Ureter (tissue), 1 donor: ENCODE measurements around the gene PPARD.

GRCh38 chr6:34642337-34642714, 54.2 kb downstream of the ILRUN start:
- PRO-cap, result no peak

DNA sequence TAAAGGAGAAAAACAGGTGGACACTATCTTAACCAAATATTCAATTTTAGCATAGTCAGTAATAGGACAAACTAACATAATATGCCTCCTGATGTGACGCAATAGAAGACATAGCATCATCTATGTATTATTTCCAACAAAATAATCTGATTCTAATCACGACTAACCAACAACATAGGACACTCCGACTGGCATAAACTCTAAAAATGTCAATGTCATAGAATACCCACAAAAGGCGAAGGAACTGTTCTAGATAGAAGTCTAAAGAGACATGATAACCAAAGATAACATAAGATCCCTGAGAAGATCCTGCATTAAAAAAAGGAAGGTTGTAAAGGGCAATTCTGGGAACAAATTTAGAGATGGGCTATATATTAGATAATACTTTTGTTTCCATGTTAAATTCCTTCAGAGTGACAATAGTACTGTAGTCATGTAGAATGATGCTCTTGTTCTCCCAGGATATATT, 28.9 kb downstream of the ILRUN start:
- PRO-cap, result no peak

DNA sequence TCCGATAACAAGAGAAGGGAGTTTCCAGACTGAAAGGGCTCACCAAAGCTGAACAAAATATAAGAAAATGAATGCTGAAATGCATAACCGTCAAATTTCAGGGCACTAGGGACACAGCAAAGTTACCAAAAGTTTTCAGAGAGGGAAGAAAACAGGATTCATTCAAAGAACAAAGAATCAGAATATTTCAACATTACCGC, 23.8 kb downstream of the ILRUN start:
- PRO-cap, result no peak

DNA sequence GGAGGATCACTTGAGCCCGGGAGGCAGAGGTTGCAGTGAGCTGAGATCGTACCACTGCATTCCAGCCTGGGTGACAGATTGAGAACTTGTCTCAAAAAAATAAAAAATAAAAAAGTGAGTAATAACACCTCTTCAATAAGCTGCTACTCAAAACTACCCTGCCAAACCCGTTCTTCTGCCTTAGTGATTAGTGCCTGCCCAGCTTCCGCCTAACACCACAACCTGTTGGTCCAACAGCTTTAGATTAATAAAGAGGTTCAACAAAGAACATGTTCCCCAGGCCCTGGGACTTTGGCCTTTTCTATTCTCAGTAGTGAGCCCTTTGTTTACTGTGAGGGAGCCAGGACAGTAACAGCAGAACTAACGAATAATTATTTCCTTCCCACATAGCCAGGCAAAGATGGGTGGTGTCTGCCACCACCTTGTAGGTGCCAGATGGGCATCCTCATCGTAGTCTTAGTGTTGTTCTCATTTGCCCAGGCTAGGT, 11.5 kb upstream of the SNRPC start:
- PRO-cap, result no peak

DNA sequence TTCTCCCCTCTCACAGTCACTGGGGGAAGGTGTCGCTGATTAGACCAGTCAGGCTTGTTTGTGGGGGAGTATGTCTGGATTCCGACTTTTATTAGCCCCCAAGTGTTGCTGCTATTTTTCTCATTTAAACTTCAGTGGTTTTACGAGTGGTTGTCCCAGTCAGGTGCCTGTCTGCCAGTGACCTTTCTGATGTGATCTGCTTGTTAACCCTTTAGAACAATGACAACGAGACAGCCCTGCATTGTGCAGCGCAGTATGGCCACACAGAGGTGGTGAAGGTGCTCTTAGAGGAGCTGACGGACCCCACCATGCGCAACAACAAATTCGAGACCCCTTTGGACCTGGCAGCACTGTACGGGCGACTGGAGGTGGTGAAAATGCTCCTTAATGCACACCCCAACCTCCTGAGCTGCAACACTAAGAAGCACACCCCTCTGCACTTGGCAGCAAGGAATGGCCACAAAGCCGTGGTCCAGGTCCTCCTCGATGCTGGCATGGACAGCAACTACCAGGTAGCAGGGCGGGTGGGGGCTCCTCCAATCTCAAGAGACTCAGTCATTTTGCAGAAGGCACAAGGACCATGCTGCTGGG, 92.5 kb downstream of the ANKS1A start:
- PRO-cap, result no peak

DNA sequence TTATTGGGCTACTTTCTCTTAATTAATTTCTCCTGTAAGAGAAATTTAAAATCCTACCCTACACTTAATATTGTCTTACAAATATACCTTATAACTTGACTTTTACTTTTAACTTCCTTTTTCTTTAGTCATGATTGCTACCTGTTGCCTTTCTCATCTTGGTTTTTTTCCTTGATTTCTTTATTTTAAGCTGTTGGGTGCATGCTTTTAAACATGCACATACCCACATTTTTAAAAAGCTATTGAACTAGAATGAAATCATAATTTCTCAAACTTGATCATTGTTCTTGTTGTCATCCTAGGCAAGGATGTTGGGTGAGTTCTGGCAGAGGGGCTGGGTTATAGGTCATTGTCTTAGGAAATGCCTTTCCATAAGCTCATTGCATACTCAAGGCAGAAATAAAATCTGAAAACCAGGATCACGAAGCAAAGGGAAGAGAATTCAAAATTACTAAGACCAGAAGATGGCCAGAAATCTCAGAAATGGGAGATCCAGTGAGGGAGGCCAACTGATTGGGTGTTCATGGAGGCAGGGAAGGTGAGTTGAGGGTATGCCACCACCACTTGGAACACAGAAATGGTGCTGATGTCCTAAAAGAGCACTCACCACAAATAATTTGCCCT, 114.3 kb downstream of the TCP11 start:
- PRO-cap, result no peak

DNA sequence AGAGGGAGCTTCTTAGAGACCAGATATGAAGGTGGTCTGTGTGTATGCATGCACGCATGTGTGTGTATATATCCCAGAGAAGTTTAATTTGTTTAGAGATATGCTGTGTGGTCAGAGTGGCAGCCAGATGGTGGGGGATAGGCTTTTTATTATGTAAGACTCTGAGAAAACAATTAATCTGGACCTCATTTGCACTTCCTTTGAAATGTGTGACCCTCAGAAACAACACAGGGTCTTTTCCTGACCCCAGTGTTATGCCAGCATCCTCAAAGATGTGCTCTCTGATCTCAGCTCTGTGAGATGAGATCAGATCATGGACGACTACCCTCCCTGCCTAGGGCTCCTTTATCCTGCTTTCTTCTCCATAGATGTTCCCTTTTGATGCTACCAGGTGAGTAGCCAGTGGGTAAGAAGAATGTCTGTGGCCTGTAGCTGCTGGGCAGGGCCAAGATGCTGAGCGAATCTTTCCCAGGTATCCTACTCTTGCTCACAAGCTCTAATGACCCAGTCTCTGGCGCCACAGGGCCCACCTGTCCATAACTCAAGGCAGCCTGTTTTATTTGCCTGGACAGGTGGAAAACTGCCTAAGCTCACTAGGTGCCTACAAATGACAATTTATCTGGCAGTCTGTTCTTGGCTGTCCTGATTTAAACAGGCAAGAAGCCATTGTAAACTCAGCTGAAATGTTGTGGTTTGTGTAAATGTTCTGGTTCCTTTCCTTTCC, 113.5 kb downstream of the TCP11 start:
- PRO-cap, result no peak

- PRO-cap, result no peak
Measured at GRCh38 chr6:35047090-35047548, 94.0 kb downstream of the TCP11 start.

DNA sequence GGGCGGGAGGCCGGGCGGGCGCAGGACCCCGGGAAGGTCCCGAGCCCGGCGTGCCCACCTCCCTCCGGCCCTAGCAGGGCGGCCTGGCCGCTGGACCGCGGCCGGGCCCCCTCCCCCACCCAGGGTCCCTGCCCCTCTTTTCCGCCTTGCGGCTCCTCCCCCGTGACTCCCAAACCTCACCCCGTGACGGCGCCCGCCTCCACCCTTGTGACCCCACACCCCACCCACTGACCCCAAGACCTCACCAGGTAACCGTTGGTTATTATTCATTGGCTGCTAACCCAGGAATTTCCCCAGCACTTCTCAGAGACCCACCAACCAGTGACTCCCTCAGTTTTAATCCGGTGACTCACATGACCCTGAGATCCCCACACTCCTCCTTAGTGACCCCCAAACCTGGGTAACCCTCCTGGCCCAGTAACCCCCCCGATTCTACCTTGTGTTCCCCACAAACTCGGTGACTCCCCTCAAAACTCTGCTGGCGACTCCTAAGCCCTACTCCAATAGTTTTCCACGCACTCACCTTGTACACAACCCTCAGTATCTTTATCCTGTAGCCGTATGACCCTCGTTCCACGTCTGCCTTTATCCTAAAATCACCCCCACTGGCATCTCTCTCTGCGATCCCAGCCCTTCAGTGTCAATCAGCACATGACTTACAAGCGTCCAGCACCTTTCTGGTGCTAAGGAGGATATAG, 493 bp downstream of the ZNF76 start:
- PRO-cap, result no peak

DNA sequence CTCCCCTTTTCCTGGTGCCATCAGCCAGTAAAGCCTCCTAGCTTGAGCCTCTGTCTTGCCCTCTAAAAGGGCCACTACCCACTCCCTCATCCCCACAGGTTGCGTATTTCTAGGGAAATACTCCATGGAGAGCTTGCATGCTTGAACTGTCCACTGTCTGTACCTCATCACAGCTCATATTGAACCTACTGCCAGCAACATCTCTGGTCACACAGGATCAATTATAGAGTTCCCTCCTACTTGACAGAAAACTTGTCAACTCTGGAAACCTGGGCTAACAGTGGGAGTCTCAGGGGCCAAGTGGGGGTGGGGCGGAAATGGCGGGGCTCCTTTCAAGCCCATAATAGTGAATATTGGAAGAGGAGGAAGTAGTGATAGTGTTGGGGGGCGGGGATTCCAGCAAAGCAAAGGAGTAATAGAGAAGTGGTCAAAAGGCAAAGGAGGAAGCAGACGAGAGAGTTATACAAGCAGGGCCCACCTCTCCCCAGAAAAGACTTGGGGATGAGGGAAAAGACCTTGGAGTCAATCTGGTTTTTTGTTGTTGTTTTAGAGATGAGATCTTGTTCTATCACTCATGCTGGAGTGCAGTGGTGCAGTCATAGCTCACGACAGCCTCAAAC, 2.0 kb downstream of the DEF6 start:
- PRO-cap, result no peak

- PRO-cap, result unidirectional peak, plus-strand start at chr6:35342626
Measured at GRCh38 chr6:35342115-35342885, at the start of gene PPARD. PPARD (plus strand) TSS chr6:35342558.

DNA sequence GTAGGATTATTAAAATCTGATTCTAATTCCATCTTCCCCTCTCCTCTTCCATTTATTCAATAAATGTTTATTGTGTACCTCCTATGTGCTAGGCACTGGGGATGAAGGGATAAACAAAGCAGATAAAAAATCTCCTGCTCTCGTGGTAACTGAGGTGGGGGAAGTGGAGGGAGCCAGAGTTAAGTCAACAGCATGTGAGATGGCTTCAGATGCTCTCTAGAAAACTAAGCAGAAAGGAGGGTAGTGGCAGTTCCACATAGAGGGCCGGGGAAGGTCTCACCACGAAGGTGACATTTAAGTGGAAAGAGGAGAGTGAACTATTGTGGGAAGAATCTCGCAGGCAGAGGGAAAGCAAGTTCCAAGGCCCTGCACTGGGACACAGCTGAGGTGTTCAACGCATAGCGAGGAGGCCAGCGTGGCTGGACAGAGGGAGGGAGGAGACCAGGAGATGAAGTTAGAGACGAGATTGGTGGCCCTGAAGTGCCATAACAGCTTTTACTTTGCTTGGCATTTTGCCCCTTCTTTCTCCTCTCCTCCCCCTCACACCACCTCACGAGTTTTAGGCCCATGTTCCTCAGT, 16.5 kb downstream of the PPARD start:
- PRO-cap, result no peak

- PRO-cap, result no peak
Measured at GRCh38 chr6:35402534-35402986, 49.6 kb upstream of the FANCE start.

DNA sequence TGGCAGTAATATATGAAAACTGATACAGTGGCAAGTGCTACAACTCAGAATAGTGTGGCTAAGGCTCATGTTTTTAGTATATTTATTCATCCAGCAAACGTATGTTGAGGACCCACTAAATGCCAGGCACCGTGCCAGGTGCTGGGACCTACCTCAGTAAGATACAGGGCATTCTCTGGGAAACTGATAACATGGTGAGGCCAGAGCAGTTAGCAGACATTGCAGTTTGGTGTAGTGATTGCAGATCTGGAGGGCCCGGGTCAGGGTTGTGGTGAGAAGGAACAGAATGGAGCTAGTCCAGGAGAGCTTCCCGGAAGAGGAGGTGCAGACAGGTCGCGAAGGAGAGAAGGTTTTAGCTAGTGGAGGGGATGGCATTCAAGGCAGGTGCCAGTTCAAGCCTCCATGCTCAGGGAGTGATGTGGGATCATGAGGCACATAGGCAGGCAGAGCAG, 48.6 kb upstream of the FANCE start:
- PRO-cap, result no peak

DNA sequence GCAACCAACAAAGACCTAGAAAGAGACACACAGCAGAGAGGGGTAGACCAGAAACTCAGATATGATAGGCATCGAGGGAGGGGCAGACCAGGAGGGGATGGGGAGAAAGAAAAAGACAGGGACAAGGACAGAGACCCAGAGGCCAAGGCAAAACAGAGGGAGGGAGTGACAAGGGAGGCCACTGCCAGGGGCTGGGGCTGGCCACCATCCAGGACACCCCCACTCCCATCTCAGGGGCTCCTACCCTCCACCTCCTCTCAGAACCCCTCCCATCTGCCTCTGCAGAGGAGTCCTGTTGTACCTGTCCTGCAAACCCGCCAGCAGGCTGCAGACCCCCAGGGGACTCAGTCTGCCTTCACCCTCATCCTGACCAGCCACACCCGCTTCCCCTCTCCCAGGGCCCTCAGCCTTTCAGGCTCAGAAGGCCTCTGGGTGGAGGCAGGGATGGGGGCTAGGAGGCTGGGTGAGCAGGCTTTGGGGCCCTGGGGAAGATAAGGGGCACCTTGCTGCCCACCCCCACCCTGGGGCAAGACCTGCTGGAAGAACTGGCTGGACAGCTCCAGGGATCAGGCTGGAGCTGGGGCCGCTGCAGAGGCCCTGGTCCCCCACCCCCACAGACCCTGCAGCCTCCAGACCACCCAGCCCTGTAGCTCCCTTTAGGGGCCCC, 5.4 kb downstream of the TEAD3 start:
- PRO-cap, result no peak

- PRO-cap, result bidirectional peak, plus-strand start at chr6:35497201, minus-strand start at chr6:35497074; bidirectional peak, plus-strand start at chr6:35497396, minus-strand start at chr6:35497320
Measured at GRCh38 chr6:35497120-35497703, 333 bp upstream of the TEAD3 start.

- PRO-cap, result no peak
Measured at GRCh38 chr6:35586920-35587633, 74.4 kb upstream of the TULP1 start.

GRCh38 chr6:35590178-35591038, 77.7 kb upstream of the TULP1 start:
- PRO-cap, result no peak

- PRO-cap, result no peak
Measured at GRCh38 chr6:35596483-35597293, 84.0 kb upstream of the TULP1 start.

- PRO-cap, result no peak
Measured at GRCh38 chr6:35600859-35601594, 87.7 kb downstream of the FKBP5 start.